T47D (cell line): ENCODE results near the gene TAF11.

- RRBS: no CpG with 5 or more reads among the region's 8 CpGs
Observed at GRCh38 chr6:34559800-34560276, 3.7 kb upstream of the SPDEF start.

DNA sequence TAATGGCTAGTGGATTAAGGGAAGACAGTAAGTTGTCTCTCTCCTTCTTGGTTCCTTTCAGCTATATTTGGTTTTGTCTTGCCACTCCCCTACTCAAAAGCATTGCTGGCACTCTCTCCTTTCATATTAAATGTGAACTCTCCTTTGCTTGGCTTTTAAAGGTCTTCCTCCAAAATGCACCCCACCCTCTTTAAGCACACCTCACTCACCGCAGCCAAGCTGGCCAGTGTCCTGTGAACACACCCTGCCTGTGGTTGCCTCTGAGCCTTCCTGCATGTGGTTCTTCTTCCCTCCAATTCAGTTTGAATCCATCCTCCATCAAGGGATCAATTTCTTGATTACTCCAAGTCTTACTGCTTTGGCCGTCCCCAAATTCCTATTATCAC, 41.5 kb upstream of the SPDEF start:
- RRBS: no CpG with 5 or more reads among the region's 2 CpGs

DNA sequence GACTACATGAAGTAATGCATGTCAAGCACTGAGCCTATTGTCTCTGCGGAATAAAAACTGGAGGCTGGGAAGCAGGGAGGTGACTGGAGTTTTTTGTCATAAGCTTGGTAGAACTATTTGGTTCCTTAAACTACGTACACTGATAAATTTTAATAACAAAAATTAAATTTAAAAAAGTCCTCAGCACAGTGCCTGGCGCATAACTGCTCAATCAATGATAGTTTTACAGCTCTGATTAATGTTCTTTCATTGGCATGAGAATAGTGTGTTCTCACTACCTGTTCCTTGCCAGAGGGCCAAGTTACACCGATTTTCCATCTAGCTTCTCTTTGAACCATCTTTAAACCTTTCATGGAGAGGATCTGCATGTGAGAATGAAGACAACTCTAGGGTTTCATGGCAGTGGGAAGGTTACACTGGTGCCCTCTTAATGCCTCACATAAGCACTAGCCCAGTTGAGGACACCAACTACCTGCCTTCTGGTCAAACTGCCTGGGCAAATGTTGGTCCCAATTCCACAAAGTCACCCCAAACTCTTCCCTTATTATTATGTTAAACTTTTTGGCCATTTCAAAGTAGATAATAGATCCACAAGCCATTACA, 45.0 kb upstream of the SPDEF start:
- RRBS: no CpG with 5 or more reads among the region's 4 CpGs

GRCh38 chr6:34642337-34642714, 54.2 kb downstream of the ILRUN start:
- RRBS: no CpG with 5 or more reads among the region's 2 CpGs

- RRBS: no CpG with 5 or more reads among the region's 6 CpGs
Observed at GRCh38 chr6:34646525-34647186, 49.9 kb downstream of the ILRUN start.

DNA sequence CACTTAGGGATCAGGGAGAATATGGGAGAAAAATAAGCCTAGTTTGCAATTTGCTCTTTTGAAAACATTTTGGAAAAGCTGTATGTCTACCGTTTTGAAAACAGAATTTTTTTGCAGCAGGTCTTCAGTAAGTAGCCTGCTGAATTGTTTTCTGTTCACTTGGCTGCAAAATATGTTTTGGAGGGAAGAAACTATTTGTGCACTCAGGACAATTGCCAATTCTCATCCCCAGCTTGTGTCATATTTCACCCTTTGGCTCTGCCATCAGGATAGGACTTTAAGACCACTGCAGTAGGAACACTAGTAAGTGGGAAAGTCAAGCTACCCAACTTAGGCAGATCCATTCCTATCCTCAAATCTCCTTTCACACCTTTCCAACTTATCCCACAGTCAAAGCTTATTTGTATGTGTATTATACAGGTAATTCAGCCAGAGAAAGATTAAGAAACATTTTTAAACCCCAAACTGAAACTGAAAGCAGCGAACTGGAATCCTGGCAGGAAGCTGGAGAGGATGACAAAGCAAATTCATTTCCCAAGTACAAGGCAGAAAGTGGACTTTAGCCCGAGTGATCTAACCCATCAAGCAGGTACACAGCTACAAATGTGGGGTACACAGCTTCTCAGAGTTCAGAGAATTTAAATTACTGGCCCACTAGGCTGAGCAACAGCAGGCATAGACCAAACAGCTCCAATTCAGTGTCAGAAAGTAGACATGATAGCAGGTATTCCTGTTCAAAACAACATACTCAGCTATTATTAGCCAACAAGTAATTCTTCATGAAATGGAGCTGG, 39.3 kb downstream of the ILRUN start:
- RRBS: no CpG with 5 or more reads among the region's 3 CpGs

DNA sequence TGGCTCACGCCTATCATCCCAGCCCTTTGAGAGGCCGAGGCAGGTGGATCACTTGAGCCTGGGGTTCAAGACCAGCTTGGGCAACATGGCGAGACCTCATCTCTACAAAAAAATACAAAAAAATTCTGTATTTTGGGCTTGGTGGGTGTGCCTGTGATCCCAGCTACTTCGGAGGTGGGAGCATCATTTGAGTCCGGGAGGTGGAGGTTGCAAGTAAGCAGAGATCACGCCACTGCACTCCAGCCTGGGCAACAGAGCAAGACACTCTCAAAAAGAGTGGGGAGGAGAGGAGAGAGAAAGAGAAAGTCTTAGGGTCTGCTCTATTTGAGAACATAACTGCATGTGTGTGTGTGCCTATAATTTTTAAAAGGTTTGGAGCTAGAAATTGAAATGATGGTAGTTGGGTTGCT, 14.8 kb upstream of the BLTP3A start:
- RRBS: no CpG with 5 or more reads among the region's 6 CpGs

DNA sequence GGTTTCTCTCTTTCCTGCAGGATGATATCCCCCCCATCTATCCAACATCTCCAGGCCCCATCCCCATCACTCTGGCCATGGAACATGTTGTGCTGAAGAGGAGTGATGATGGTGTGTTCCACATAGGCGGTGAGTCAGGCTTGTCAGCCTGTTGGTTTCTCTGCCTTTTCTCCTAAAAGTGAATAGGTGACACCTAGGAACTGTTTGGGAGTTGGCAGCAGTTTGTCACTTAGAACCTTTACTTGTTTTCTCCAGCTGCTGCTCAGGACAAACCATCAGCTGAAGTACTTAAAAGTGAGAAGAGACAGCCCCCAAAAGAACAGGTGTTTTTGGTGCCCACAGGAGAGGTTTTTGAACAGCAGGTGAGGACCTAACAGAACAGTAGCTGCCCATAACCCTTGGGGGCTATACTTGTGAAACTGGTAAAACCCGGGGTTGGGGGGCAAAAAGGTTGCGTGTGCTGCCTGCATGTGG, 16.2 kb downstream of the TAF11 start:
- RRBS: no CpG with 5 or more reads among the region's 3 CpGs

DNA sequence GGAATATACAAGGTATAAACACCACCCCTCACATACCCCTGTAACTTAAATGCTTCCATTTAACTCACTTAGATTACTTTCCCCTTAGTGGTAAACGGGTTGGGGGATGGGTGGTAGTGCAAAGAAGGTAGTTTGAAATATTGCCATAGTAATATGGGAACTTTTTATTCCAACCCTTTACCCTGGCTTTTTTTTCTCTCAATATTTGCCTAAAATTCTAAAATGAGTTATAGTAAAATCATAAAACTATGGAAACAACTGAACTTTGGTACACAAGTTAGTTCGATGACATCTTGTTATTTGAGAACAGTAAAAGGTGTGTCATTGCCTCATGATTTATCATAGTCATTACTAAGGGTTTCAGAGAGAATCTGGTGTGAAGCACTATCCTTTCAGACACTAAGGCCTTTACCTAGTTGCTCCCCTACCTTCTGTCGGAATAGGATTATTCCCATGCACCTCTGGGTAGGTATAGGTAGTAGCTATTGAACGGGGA, 11.5 kb downstream of the TAF11 start:
- RRBS: no CpG with 5 or more reads among the region's 4 CpGs

DNA sequence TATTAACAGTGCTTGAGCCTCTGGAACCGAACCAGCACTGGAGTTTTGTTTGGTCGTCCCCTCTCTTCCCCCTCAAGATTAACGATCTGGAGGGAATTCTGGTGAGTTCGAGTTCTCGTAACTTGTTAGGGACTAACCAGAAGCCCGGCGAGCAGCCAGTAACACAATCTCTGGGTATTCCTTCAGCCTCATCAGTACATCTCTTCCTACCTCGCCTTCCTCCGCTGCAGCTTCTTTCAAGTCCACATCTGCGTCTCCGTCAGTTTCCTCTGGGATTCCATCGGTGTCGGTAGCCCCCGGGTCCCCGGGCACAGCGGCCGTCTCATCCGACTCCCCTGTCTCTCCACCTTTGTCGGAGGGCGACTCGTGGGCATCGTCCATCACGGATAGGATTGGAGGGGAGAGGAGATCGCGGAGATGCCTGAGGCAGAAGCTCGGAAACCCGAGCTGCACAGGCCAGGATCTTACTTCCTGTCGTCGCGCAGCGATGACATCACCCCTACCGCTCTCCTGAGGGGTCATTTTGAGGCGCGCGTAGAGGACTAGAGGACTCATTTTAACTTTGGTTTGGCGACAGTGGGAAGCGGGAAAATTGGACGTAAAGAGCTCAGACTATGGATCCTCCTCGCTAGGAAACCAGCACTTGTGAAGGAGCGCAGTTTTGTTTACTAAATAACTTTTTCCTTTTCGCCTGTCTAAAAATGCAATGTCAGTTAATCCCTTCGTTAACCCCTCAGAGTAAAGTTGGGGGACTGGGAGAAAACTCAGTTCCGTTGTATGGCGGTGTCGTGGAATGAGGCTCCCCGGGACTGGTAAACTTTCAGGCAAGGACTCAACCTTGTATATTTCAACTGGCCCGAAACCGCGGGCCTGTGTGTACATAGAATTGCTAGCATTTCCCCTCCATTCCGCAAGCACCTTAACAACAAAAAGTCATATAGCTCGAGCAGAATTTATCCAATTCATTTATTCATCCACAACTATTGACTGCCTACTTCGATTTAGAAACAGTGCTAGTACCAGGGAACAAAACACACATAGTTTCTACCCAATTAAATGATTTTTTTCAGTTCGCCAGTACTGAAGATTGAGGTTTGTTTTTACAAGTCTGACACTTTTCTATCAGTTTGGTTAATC, at the start of gene TAF11:
Gene TAF11 (minus strand): TSS at position 466 of the 1,137 bp plus-strand sequence.
- RRBS: no CpG with 5 or more reads among the region's 53 CpGs

DNA sequence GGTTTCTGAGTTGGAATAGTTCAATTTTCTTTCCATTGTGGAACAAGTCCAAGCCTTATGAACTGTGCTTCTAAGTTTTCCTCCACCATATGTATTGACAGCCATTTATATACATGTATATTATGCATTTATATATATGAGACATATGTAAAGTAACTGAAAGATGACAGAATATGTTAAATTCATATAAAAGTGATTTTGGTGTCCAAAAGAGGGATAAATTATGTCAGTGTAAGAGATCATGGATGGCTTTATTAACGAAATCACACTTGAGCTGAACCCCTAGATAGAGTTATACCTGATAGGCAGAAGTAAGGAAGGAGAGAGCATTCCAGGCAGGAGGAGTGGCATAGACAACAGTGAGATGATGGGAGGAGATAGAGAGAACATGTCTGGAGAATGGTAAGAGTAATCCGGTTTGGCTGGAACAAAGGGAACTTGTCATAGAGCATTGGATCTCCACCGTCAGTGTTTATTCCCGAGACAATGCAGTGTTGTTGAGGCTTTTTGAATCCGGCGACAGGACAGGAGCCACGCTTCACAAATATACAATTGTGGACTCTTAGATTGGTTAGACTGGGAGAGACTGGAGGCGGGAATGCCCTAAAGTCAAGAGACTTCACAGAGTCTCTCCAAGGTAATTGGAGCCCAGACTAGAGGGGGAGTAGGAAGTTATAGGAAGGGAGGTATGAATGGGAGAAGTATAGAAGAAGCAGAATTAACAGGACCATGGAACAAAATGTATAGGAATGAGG, 119.7 kb downstream of the ANKS1A start:
- RRBS: 89% methylated on average over 2 of the region's 8 CpGs

DNA sequence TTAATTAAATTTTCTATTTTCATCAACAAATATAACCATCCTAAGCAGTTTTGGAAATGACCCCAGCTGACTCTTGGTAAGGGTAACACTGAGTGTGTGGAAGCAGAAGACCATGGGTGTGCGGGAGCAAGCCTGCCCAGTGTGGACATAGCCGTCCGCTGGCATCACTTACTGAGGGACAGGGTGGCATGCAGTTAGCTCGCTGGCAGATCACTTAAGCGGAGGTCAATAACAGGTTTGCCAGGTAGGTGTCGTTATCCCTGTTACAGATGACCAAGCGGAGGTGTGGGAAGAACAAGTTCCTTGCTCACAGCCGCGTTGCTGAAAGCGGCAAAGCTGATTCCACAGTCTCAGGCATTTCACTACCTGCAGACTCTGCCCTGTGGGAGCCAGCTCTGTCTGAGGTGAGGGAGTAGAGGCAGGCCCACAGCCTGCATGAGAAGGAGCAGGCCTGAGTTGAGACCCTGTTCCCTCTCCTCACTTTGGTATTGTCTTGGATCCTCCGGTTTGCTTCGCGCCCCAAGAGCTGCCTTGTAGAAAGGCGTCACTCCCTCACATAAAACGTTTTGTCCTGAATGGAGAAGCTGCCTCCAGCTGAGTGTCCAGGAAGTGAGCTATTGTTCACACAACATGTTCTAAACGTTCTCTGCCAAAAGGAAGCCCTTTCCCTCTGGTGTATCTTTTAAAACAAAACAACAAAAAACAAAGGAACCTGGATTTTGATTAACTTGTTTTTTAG, 96.9 kb downstream of the TCP11 start:
- RRBS: no CpG with 5 or more reads among the region's 16 CpGs

GRCh38 chr6:35051094-35051825, 89.9 kb downstream of the TCP11 start:
- RRBS: no CpG with 5 or more reads among the region's 14 CpGs

- RRBS: no CpG with 5 or more reads among the region's 23 CpGs
Observed at GRCh38 chr6:35214814-35216203, 1.6 kb downstream of the SCUBE3 start.

GRCh38 chr6:35370052-35371014, 28.0 kb downstream of the PPARD start:
- RRBS: no CpG with 5 or more reads among the region's 11 CpGs

DNA sequence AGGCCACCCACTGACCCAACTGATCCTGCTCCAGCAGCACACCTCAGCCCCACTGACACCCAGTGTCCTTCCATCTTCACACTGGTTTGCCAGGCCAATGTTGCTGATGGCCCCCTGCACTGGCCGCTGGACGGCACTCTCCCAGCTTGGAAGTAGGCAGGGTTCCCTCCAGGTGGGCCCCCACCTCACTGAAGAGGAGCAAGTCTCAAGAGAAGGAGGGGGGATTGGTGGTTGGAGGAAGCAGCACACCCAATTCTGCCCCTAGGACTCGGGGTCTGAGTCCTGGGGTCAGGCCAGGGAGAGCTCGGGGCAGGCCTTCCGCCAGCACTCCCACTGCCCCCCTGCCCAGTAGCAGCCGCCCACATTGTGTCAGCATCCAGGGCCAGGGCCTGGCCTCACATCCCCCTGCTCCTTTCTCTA, 25.4 kb upstream of the FANCE start:
- RRBS: no CpG with 5 or more reads among the region's 6 CpGs

- RRBS: no CpG with 5 or more reads among the region's 23 CpGs
Observed at GRCh38 chr6:35469393-35470246, 1.4 kb downstream of the RPL10A start.

DNA sequence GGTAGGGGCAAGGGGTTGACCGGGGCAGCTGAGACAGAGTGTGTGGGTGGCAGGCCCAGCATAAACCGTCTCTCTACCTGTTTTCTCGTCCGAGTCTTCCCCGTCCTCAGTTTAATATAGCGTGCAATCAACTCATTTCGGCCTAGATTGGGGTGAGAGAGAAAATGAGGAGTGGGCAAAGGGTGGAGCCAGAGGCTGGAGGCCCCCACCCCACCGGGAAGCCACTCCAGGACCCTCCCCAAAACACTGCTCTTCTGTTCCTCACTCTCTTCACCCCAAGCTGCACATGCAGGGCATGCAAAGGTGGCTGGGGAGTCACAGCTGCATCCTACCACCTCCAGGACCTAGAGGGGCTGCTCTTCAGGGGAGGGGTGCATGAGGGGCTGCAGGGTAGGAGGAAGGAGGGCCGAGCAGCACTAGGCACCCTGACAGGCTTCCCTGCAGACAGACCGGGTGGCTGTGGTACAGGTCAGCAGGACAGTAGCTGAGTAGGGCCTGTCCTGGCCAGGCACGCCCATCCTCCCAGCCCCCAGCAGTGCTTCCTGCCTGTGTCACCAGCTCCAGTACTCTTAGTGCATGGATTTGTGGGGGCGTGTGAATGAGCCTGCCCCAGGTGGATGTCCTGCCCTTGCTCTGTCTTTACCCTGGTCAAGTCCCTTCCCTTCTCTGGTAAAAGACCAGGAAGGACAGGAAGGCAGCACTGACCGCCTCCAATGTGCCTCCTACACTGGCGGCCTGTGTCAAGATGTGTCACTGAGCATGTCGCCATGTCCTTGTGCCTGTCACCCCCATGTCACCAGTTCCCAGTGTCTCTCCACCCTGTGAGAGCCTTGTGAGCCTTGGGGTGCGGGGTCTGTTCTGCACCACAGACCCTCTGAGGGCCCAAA, 12.2 kb downstream of the TEAD3 start:
- RRBS: no CpG with 5 or more reads among the region's 16 CpGs

- RRBS: no CpG with 5 or more reads among the region's 6 CpGs
Observed at GRCh38 chr6:35491982-35492543, 4.8 kb downstream of the TEAD3 start.

DNA sequence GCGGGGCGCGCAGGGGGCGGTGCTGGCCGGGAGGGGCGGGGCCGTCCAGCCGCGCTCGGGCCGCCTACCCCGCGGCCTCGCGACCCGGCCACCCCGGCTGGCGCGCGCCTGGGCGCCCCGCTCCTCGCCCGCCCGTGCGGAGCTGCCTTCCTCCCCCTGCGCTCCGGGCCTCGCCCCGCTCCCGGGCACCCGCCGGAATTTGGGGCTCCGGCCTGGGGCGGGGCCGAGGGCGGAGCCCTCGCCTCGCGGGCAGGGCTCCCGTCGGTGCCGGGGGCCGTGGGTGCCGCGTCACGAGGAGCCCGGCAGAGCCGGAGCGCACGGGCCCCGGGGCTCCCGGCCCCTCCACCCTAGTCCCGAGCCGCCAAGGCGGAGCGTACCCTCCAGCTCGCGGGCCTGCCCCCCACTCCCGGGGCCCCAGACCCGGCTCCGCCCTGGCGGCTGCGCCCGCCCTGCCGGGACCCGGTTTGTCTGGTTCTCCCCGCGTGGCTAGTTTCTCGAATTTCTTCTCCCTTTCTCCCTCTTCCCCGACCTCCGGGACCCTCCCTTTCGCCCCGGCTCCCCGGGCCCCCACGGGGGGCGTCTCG, 333 bp upstream of the TEAD3 start:
- RRBS: 1% methylated on average over 53 of the region's 78 CpGs